ENCODE results near the genes LRRK1 and SNRPA1.

DNA sequence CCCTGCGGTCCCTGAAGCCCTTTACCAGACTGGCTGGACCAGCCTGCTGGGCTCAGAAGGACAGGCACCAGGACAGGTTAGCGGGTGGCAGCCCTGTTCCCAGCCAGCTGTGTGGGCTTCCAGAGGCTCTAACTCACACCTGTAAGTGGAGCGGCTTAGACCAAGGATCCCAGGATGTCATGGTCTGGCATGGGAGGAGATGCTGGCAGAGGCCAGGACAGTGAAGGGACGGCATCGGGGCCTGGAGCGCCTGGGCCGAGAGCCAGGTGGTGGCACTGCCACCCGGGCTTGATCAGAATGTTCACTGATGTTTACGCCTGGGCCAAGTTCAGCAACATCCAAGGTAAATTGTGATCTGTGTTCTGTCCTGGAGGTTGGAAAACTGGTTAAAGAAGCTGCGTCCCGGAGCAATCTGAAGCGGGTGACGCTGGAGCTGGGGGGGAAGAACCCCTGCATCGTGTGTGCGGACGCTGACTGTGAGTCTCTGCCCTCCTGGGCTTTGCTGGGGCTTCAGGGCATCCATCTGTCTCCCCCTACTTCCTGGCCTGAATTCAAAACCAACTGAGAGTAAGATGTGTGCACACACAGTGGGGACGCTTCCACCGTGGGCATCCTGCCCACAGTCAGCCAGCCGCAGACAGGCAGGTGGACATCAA, 18.2 kb downstream of the ALDH1A3 start:
- PRO-cap: no peak

- PRO-cap: bidirectional peak, plus-strand start at chr15:100918911, minus-strand start at chr15:100918820; bidirectional peak, plus-strand start at chr15:100919357, minus-strand start at chr15:100919312
Measured at GRCh38 chr15:100918757-100919656, at the start of gene LRRK1. LRRK1 (plus strand) TSS chr15:100919357.

GRCh38 chr15:100921942-100923074, 3.2 kb downstream of the LRRK1 start:
- PRO-cap: unidirectional peak, minus-strand start at chr15:100922605; unidirectional peak, minus-strand start at chr15:100922677; unidirectional peak, minus-strand start at chr15:100922839

DNA sequence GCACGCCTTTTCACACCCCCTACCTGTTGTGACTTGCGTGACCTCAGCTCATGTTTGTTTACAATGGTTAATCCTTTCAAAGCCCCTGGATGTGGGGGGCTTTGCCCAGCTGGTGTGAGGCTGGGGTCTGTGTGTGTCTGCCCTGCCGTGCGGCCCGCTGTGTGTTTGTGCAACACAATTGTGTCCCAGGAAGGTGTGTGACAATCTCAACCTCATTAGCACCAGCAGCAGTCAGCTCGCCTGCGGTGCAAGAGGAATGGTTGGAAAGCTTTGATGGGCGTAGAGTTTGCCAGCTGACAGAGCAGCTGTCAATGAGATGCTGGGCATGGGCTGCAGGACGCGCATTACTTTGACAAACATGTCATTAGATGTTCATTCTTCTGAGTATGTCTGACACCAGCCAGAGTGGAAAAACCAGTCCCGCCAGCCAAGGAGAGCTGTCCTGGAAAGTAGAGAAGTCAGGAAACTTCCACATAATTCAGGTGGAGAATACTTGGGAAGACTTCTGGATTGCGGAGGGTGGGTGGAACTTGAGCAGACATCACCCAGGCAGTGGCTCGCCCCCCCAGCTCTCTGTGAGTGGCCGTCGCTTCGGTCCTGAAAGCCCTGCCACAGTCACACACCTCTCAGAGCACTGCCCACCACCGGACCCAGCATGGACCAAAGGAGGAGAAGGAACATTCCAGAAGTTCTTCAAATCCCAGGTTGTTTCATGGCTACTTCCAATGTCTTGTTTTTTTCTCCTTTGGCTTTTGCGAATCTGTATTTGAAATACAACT, 9.7 kb downstream of the LRRK1 start:
- PRO-cap: no peak

GRCh38 chr15:101121291-101122115, 130.3 kb downstream of the CHSY1 start:
- PRO-cap: unidirectional peak, plus-strand start at chr15:101121705; unidirectional peak, plus-strand start at chr15:101121823; unidirectional peak, plus-strand start at chr15:101121884

GRCh38 chr15:101189740-101190291, 62.0 kb downstream of the CHSY1 start:
- PRO-cap: no peak

GRCh38 chr15:101247239-101247906, 4.5 kb downstream of the CHSY1 start:
- PRO-cap: no peak

DNA sequence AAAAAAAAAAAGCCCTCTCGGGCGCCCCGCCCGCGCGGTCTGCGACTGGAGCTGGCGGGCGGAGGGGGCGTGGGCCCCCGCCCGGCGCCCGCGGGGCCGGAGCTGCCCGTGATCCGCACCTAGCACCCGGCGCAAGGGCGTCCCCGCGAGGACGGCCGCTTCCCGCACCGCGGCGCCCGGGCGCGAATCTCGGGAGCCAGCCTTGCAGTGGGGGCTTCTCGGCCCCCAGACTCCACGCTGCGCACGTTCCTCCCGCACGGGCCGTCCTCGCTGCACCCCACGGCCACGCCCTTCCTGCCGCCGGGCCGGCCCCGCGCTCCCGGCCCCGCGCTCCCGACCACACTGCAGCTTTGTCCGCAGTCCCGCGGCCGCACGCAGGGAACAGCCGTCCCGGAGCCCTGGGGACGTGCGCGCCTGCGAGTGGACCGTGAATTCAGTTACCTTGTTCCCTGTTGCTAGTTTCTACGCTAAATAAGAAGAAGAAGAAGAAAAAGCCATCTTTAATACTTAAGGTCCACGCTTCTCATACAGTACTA, 302 bp upstream of the CHSY1 start:
- PRO-cap: bidirectional peak, plus-strand start at position 37 of the sequence, minus-strand start outside the sequence; bidirectional peak, plus-strand start at position 347 of the sequence, minus-strand start at position 239 of the sequence

DNA sequence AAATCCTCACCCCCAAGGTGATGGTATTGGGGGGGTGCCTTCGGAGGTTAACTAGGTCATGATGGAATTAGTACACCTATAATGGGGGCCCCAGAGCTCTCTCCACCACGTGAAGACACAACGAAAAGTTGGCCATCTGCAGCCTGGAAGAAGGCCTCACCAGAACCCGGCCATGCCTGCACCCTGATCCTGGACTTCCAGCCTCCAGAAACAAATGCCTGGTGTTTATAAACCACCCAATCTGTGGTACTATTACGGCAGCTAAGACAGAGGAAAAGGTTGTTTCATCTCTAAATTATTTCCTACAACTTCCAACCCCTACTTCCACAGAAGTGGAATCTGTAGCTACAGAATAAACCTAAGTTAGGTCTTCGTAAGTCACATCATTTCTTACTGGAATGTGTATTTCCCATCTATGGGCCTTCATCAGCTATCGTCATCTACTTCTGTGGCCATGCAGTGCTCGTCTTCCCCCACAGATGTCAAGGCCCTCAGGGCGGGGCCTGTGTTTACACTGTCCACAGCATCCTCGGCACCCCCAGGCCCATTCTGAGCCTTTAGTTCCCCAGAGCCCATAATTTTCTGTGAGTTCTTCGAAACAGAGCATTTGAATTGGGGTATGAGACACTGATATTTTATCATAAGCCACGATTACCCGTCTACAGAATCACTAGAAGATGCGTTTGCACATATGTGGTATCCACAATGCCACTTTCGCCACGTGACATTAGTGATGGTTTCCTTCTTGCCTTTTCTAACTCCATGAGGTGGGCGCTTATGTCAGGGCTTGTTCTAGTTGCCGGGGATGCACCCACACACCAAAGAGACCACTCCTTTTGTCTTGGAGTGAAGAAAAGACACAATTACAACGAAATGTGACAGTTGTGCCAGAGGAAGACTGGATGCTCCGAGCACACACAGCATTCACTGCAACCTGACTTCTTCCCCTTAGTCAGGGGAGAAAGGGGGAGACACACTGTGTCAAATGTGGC, 8.8 kb downstream of the SELENOS start:
- PRO-cap: no peak

- PRO-cap: no peak
Measured at GRCh38 chr15:101274850-101275113, 2.5 kb downstream of the SELENOS start.

DNA sequence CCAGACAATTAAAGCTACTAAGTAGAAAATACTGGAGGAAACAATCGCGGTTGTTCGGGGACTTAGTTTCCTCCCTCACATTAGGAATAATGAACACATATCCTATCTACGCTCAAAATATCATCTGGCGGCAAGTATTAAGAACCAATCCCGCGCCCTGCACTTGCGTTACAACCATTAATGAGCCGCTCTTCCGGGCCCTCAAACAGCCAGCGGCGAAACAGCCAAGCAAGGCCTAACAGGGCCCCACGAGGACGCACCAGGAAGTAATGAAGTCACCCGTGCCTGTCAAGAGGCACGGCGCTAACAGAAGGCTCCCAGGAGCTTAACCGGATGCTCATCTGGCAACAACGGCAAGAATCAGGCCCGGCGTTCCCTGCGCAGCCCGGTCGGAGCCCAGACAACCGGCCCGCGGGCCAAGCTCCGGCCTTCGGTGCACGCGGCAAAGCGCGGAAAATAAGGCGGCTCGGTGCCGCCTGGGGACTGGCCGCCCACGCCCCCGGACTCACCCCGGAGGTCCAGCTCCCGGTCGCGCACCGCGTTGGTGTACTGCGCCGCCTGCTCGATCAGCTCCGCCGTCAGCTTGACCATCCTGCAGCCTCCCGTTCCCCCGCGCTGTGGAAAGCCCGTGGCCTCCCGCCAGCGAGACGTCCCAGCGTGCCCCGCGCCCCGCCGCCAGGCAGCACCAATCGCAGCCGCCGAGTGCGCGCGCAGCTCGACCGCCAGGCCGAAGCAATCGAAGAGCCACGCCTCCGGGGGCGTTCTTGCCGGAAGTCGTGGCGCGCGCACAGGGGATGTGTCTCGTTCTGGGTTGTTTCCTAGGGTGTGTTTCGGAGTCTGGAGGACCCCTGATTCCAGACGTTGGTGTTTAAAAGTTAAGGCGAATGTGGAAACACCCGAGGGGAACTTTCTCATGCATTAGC, at the start of gene SNRPA1:
Gene SNRPA1, minus strand, starts transcription at position 661 of the 923 bp plus-strand sequence.
- PRO-cap: bidirectional peak, plus-strand start at position 204 of the sequence, minus-strand start at position 179 of the sequence; bidirectional peak, plus-strand start at position 828 of the sequence, minus-strand start at position 649 of the sequence

- PRO-cap: unidirectional peak, minus-strand start at chr15:101334136
Measured at GRCh38 chr15:101333982-101334340, 38.9 kb upstream of the SNRPA1 start.

- PRO-cap: no peak
Measured at GRCh38 chr15:101368754-101369185, 73.7 kb upstream of the SNRPA1 start.

DNA sequence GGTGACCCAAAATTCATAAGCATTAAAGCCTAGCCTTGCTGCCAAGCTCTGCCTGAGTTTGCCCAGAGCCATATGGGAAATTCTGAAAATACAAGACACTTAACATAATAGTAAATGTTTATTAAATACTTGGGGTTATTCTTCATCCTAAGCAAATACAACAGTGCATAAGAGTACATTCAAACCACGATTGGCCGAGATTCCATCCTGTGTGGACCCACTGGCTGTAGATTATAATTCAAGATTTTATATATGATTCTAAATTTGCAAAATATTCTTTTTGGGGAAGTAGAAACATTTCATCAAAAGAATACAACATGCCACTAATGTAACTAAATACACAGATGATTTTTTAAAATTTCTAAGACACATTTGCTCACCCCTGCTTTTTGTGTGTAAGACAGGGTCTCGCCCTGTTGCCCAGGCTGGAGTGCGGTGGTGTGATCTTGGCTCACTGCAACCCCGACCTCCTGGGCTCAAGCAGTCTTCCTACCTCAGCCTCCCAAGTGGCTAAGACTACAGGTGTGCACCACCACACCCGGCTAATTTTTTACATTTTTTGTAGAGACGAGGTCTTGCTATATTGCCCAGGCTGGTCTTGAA, 89.7 kb upstream of the SNRPA1 start:
- PRO-cap: no peak

DNA sequence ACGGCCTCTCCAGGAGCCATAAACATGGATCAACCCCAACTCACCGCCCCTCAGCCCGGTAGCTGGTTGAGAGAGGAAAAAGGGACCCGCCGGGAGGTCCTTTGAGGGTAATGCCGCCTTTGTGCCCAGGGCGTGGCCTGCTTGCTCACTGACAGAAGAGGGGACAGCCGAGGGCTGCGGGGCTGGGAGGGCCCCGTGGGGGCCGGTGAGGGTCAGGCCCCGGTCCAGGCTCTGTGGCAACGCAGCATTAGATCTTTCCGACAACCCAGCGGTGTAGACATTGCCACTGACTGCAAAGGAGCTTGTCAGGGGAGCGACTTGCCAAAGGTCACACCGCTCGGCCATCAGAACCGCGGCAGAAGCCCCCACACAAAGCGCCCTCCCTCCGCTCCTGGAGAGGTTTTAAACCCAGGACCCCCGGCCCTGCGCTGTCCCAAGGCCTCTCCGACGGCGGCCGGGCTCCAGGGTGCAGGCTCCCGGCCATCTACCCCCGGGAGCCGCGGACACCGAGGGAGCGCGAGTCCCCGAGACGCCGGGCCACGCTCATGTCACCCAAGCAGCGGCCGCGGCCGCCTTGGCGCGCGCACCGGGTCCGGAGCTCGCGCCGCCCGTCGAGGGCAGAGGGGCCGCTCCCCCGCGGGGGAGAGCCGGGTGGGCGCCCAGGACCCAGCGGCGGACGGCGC, 1.0 kb downstream of the PCSK6 start:
- PRO-cap: no peak

DNA sequence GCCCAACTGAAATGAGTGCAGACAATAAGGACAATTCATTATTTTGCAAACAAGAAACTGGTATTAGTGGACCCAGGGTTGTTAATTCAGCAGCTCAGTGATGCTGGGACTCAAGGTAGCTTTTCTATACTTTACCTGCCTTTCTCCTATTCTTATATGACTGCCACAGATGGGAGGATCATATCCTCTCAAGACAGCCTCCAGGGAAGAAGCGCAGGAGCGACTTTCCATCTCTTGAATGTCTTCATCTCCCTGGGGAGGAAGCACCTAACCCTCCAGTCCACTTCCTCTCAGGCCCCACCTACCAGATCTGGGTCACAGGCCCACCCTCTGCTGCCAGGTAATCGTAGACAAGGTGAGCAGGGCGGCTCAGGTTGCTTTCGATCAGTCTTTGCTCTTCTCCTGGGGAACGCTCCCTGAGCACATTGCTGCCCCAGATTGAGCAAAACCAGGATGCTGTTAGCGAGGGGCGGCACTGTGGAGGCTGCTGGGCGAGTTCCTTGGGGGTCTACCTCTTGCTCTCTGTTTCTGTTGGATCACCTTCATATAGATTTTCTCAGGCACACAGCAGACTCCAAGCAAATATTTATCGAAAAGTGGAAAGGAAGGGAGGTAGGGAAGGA, 5.7 kb upstream of the PCSK6 start:
- PRO-cap: no peak

DNA sequence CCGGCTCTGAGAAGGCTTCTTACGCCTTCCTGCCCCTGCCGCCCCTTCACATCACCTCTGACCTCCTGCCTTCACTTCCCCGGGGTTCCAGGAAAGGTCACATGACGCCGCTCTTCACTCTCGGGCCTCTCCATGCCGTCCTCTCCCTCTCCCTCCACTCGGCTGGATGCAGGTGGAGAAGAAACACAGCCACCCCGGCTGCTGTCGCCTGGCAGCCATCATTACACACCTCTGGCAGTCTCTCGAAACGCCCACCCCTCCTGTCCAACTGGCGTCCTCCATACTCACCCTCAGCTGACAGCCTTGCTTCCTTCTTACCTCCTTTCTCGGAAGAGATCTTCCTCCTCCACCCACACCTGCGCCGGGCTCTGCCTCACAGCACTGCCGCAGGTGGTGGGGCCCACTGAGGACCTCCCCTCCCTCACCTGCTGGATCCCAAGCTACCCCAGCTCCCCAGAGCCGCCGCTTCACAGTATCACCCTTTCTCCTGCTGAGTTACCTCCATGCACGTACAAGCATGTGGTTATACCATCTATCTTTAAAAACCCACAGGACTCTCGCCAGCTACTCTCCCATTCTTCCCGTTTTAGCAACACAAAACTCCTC, 7.1 kb upstream of the PCSK6 start:
- PRO-cap: no peak

- PRO-cap: no peak
Measured at GRCh38 chr15:101522118-101522516, 32.6 kb upstream of the PCSK6 start.

DNA sequence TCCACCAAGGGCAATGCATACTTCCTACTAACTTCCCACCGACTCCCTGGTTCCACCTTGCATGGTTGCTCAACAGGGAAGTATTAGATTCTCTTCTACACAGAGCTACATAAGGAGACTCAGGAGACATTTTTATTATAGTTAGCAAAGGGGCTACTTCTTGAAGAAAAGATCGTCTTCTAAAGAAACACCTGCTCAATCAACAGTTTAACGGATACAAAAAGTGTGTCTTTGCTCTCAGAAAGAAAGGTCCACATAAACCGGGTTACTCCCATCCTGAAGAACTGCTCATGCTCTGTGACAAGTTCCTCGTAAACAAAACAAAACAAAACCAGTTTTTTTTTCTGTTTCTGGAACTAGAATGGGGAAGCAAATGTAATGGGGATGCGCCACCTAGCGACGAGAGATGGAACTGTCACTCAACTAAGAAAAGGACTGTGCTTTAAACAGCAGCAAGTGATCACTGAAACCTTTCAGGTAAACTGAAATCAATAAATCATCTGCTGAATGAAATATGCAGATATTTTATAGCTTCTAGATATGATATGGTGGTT, 11.1 kb downstream of the TM2D3 start:
- PRO-cap: no peak

GRCh38 chr15:101646700-101646921, 5.6 kb downstream of the TM2D3 start:
- PRO-cap: no peak